Frontal cortex (tissue), 2 donors: ENCODE results near the genes VILL, OXSR1, TTC21A, XIRP1 and VIPR1.

GRCh38 chr3:37987679-37988510 is 2.7 kb upstream of the VILL start:
- RAMPAGE, long total RNA = no peak

- RAMPAGE, long total RNA = no peak
Observed at GRCh38 chr3:37990585-37990956, at the start of gene VILL. Gene VILL, plus strand, starts transcription at chr3:37990786.

DNA sequence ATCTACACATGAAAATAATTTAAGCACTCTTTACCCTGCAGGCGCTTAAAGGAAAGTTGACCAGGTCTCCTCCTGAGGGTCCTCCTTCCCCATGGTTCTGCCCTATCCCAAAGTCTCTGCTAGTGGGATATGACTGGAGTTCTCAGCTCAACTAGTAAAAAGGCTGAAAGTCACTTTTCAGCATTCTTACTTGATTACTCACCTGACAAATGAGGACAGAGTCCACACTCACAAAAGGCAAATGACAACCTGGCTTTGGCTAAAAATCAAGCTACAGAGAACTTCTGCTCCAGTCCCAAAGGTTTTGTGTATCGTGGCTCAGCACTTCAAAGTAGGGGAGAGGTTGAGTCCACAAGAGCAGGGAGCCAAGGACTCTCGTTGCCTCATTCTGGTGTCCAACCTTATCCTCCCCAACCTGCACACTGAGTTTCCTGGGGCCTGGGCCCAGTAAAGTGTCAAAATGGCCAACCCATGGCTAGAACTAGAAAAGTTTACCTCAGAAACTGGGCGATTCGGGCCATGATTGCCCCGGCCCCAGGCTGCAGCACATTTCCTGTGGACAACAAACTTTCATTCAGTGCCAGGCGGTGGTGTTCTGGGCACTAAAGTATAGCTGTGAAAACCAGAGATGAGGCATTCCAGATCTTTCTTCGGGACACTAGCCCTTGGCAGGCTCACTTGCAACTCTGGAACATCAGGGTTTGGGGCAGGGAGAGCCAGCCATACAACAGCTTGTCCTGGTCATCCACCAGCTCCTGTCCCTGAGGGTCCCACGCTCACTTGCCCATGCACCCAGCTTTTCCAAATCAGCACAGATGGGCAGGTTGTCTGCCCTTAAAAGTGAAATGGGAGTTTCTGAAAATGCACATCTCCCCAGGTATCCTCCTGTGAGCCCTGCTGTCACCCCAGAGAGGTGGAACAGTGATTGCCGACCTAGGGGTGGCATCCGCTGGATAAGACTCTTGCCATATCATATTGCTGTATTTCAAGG is 3.2 kb downstream of the ACAA1 start:
- RAMPAGE, long total RNA = no peak

DNA sequence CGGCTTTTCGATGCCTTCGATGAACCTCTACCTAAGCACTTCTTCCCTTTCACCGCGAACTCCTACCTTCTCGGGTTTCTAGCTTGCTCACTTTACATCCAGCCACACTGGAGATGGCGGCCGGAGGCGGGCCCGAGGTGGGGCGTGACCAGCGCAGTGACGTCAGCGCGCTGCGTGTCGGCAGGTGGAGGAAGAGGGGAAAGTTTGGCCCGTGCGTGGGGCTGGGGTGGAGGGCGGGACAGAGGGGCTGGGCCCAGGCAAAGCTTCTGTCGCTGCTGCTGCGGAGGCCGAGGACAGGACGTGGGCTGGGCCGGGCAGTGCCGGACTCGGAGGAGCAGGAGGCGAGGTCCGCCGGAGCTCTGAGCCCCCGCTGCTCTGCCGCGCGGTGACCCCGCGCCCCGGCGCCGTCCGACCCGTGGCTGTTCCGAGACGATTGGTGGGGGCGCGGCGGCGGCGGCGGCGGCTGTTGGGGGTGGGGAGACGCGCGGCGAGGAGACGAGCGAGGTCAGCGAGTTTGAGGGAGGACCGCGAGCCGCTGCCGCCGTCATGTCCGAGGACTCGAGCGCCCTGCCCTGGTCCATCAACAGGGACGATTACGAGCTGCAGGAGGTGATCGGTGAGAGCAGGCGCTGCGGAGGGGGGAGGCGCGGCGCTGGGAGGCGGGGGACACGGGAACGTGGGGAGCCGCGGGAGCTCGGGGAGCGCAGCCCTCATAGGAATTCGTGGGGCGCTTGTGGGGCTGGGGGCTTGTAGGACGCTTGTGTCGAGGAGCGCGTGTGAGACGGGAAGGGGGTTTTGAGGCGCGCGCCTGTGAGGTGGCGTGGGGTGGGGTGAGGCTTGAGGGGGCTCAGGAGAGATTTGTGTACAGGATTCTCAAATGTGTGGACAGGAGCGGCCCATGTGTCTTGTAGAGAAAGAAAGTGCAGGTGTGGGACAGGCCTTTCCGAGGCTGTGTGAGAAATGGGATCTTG is at the start of gene OXSR1:
OXSR1 (plus strand) TSS at position 207 of the 971 bp plus-strand sequence.
- RAMPAGE, long total RNA = no peak

DNA sequence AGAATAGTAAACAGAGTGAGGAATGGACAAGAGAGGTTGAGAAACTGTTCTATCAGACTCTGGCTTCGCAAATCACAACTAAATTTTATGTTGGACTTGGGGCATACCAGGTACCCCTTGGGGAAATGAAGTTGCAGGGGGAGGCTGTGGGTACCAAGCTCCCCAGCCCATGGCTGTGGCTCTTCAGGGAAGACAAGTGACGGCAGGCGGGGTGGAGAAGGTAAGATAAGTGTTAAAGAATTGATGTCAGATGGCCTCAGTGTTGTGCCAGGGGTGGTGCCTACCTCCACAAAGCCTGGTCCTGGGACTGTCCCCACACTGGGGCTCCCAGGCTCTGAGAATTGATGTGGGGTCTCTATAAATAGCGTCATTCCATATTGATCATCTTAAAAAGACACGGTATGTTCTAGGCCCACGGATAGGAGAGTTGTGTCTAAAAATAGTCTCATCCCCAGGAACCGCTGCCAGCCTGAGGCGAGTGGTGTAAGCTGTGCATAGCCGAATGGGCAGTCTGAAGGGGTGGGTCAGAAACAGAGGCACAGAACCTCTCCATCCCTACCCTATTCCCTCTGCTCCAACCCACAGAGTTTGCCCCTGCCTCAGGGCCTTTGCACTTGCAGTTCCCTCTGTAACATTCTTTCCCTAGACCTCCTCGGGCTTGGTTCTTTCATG is 5.1 kb downstream of the SCN5A start:
- RAMPAGE, long total RNA = no peak

DNA sequence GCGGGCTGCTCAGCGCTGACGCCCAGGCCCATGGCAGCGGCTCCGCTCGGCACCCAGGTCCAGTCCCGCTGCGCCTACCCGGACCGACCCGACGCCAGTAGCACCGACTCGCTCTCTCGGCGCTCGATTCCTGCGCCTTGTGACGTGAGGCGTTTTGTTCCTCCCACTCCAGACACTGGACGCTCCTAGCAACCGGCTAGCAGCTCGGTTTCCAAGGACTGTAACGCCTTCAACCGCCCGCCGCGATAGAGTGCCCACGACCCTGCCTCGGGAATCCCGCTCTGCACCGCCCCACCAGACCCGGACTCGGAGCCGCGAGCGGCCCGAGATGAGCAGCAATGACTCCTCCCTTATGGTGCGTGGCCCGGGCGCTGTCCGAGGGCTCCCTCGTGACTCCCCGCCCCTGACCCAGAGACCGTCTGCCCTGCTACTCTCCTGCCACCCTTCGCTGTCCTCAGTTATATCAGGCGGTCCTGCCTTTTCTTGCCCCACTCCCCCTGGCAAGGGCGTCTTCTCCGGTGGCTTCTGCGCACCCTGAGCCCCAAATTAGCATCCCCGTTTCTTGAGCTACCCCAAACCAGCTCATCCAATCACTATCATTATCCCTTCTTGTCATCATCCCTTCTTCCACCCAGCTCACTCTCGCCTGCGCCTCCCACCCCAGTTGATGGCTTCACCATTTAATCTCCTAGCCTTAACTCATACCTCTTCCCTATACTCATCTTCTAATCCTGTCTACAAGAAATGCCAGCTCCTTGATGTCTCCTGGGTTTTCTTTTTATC is at the start of gene TTC21A:
TTC21A (plus strand) TSS at position 171 of the 783 bp plus-strand sequence.
- RAMPAGE, long total RNA = no peak

- RAMPAGE, long total RNA = no peak
Observed at GRCh38 chr3:39141277-39141916, 12.0 kb downstream of the CSRNP1 start.

DNA sequence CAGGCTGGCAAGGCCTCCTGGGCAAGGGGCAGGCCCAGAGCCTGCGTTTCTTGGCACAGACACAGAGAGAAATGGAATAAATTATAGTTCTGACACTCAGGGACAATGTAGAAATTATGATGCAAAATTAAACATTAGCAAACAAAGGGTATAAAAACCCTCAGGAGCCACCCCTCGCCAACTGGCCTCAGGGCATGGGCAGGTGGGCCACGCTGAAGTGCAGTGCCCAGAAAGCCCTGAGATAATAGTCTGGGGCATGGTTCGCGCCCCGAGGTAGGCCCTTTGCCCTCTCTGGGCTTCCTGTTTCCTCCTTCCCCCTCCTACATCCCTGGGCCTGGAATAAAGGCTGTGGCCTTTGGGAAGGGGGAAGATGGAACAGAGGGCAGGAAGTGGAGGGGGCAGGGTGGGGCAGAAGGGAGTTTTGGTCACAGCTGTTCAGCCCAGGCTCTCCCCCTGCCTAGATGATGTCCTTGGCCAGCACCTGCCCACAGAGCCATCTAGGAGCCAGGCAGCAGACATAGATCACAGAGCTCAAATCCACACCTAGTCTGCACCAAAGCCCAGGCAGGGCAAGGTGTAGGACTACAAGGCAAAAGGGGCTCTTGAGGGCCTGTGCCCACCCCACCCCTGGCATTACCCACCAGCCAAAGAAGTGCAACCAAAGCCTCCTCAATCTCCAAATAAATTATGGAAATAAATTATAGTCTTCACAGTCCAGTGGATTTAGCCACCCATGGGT is 11.3 kb downstream of the CSRNP1 start:
- RAMPAGE, long total RNA = no peak

DNA sequence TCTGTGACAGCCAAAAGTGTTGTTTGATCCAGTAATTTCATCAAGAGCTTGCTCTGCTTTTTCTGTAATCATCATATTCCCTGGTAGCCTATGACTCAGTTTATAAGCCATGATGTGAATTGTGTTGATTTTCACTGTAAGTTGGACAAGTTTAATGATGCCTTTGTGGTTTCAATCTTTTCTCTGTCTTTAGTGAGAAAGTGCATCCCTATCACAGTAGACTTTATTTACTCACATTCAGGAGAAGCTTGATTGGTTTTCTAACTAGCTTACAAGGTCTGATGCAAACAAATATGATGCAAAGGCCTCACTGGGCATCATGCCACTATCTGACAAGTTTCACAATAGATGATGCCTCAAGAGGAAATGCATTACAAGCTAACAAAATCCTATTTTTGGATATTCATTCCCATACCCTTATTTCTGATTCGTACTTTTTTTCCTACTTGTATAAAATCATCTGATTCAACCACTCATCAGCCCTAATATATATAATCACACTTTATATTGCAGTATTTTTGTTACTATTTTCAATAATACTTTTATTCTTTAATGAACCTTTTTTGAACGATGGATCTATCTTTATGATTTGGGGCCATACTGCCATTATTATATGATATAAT is 13.8 kb upstream of the CSRNP1 start:
- RAMPAGE, long total RNA = no peak

GRCh38 chr3:39192276-39193142 is at the start of gene XIRP1:
Gene XIRP1, minus strand, starts transcription at chr3:39192595.
- RAMPAGE, long total RNA = no peak

DNA sequence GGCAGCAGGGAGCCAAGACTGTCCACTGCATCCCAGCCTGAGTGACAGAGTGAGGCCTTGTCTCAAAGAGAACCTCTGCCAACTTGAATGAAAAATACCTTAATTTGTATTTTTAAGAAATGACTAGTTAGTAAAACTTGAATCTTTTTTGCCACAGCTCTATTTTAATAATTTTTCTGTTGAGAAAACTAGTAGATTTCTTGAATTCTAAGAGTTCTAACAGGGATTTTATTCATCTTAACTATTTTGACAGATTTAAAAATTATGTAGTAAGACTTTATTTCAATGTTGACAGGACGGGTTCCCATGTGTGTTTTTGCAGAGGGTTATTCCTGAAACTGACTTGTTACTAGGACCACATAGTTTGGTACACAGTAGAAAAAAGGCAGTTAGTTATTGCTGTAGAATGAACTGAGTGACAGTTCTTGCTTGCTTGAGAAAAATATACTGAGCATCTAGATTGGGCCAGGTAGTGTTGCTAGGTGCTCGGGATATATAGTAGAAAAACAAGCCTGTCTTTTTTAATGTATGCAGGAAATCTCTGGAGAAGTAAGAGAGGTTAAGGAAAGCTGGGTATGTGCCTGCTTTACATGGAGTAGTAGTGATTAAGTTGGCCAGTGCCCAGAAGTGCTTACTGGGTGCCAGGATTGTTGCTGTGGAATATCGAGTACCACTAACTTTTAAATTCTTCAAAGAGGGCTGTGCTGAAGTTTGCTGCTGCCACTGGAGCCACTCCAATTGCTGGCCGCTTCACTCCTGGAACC is 3.7 kb downstream of the RPSA start:
- RAMPAGE, long total RNA = no peak

DNA sequence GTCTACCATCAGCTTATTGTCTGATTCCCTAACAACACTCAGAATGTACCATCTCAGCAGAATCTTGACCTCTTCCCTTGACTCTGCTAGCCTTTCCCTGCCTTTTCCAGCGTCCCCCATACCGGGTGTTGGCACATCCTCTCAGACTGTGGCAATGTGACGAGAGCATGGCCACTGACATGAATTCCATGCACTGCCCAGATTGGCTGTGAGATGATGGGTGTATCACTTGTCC is 60.4 kb upstream of the EIF1B start:
- RAMPAGE, long total RNA = no peak

DNA sequence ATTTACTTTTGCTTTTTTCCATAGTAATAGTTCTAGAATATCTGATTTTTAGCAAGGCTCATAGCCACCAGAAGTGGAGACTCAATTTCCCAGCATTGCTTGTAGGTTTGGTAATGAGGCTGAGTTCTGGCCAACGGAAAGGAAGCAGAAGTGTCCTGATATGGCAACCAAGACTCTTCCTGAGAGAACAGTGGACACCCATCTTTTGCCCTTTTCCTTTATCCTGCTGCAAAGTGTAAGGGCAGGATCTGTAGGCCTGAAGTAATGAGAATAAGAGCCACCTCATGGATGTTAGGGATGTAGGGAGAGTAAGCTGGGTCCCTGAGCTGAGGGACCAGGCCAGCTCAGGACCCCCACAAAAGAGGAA is 13.0 kb upstream of the RPL14 start:
- RAMPAGE, long total RNA = no peak

DNA sequence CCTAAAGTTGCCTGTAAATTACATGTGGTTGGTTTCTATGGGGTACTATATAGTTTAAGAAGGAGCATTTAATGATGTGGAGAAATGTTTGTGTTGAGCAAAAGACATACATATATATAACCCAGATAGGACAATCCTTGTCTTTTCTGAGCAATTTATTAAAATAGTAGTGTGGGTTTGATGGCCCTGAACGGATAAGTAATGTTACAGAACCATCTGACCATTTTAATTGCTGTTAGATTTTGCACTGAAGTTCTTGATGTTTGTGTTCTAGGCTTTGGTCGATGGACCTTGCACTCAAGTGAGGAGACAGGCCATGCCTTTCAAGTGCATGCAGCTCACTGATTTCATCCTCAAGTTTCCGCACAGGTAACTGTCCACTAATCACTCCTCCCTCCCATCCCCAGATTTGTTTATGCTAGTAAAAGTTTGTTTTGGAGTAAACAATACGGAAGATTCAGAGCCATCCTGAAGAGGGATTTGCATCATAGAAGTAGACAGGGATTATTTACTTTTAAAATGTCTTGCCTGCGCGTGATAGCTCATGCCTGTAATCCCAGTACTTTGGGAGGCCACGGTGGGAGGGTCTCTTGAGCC is 1.3 kb downstream of the RPL14 start:
- RAMPAGE, long total RNA = no peak

DNA sequence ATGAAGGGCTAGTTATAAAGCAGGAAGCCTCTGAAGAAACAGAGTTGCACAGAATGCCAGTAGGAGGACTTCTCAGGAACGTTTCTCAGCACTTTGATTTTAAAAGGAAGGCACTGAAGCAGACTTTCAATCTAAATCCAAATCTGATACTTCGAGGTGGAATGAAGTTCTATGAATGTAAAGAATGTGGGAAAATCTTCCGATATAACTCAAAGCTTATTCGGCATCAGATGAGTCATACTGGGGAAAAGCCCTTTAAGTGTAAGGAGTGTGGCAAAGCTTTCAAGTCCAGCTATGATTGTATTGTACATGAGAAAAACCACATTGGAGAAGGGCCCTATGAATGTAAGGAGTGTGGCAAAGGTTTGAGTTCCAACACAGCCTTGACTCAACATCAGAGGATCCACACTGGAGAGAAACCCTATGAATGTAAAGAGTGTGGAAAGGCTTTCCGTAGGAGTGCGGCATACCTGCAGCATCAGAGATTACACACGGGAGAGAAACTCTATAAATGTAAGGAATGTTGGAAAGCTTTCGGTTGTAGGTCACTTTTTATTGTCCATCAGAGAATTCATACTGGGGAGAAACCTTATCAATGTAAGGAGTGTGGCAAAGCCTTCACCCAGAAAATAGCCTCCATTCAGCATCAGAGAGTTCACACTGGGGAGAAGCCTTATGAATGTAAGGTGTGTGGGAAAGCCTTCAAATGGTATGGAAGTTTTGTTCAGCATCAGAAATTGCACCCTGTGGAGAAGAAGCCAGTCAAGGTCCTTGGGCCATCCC is 7.5 kb downstream of the ZNF621 start:
- RAMPAGE, long total RNA = no peak

- RAMPAGE, long total RNA = no peak
Observed at GRCh38 chr3:40615298-40616458, 90.9 kb downstream of the ZNF621 start.

DNA sequence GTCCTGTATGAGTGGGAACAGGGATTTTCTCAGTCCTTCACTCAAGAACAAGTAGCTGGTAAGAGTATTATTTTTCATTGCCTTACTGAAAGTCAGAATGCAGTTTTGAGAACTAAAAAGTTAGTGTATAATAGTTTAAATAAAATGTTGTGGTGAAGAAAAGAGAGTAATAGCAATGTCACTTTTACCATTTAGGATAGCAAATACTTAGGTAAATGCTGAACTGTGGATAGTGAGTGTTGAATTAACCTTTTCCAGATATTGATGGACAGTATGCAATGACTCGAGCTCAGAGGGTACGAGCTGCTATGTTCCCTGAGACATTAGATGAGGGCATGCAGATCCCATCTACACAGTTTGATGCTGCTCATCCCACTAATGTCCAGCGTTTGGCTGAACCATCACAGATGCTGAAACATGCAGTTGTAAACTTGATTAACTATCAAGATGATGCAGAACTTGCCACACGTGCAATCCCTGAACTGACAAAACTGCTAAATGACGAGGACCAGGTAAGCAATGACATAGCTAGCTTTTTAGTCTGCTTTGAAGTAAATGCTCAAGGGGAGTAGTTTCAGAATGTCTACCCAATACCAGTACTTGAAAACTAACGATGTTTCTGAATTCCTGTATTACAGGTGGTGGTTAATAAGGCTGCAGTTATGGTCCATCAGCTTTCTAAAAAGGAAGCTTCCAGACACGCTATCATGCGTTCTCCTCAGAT is 25.6 kb downstream of the CTNNB1 start:
- RAMPAGE, long total RNA = no peak

- RAMPAGE, long total RNA = no peak
Observed at GRCh38 chr3:42036403-42036783, 54.8 kb upstream of the TRAK1 start.

- RAMPAGE, long total RNA = no peak
Observed at GRCh38 chr3:42192458-42193419, 73.2 kb downstream of the CCK start.

DNA sequence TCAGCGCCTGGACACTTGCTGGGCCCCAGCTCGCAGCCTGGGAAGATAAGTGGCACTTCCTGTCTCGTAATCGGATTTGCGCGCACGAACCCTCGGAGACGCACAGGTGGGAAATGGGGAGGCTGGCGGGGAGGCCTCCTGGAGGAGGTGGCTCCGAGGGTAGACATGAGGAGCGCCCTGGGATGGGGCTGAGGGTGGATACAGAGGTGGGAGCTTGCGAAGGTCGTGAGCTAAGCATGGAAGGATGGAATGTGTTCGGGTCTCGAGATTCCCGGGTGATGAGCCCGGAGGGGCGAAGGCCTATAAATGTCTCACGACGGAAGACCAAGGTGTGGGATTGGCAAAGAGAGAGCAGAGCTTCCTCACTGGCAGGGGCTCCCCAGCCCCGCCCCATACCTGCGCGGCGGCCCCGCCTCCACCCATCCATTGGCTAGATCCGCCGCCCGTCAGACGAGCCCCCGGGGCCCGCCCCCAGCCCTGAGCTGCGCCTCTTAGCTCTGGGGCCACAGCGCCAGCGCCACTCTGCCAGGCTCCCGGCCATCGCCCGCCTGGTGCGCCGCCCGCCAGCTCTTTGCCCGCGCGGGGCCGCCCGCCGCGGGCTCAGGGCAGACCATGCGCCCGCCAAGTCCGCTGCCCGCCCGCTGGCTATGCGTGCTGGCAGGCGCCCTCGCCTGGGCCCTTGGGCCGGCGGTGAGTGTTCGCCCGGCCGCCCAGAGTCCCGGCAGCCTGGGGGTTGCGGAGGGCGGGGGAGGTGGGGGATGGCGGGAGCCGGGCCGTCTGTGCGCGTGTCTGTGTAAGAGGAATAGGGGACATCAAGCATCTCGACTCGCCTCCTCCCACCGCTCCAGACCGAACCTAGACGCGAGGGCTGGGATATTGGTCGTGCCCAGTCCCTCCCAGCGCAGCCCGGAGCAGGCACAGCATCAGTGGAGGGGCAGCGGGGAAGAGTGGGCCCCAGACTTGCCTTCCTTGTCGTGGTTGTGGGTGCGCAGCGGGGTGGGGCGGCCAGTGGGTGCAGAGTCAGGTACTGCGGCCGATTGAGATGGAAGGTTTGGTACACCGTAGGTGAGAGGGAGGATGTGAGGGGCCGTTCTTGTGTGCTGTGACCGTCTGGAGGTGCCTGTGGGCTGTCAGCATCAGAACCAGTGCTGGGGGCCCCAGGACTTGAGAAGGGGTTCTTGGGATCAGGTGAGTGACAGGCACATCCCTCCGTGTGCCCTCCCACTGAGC is at the start of gene VIPR1:
VIPR1 (plus strand) TSS at position 520 of the 1,230 bp plus-strand sequence.
- RAMPAGE, long total RNA = no peak